Parotid gland (tissue), 1 donor: ENCODE measurements around a stretch of chr14.

- PRO-cap, result no peak
Observed at GRCh38 chr14:69152251-69152475, 756 bp downstream of the DCAF5 start.

GRCh38 chr14:69399083-69399397, 548 bp downstream of the SLC39A9 start:
- PRO-cap, result no peak

- PRO-cap, result no peak
Observed at GRCh38 chr14:69491926-69492369, 7.4 kb downstream of the PLEKHD1 start.

DNA sequence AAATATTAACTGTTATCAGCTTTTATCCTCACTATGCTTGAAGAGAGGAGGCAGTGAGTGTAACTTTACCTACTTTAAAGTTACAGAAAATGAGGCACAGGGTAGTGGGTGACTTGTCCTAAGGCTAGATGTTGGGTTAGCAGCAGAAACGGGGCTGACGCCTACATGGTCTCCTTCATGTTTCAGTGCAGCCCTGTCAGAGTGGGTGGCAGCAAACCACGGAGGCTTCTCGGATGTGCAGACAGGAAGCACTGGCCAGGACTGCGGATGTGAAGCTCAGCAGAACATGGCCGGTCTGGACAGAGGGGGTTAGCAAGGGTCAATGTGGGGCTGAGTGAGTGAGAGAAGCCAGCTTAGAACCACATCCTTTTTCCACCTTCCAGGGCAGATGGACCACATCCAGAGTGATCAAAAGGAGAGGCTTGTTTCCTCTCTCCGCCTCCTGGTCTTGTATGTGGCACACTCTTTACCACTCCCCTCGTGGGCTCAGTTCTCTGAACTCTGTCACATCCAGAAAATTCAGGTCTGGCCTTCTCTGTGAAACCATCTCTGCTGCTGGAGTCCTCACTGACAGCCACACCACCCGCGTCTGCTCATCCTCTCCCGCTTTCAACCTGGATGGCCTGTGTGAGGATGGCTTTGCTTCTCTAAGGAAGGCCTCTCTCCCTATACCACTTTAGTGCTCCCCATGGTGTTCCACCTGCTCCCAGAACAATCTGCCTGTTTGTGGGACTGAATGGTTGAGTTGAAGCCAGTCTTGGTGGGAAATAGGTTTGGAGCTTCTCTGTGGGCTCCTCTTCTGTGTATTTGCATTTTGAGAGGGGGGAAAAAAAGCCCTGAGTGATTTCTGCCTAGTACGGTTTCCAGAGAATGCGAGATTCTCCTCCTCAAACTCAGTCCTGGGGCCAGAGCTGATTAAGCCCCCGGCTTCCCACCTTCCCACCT, 14.2 kb downstream of the SUSD6 start:
- PRO-cap, result no peak

GRCh38 chr14:69670746-69671816, 59.7 kb downstream of the SUSD6 start:
- PRO-cap, result no peak

GRCh38 chr14:69673537-69674148, 62.2 kb downstream of the SUSD6 start:
- PRO-cap, result no peak

GRCh38 chr14:69695615-69696309, 71.2 kb upstream of the SRSF5 start:
- PRO-cap, result no peak

DNA sequence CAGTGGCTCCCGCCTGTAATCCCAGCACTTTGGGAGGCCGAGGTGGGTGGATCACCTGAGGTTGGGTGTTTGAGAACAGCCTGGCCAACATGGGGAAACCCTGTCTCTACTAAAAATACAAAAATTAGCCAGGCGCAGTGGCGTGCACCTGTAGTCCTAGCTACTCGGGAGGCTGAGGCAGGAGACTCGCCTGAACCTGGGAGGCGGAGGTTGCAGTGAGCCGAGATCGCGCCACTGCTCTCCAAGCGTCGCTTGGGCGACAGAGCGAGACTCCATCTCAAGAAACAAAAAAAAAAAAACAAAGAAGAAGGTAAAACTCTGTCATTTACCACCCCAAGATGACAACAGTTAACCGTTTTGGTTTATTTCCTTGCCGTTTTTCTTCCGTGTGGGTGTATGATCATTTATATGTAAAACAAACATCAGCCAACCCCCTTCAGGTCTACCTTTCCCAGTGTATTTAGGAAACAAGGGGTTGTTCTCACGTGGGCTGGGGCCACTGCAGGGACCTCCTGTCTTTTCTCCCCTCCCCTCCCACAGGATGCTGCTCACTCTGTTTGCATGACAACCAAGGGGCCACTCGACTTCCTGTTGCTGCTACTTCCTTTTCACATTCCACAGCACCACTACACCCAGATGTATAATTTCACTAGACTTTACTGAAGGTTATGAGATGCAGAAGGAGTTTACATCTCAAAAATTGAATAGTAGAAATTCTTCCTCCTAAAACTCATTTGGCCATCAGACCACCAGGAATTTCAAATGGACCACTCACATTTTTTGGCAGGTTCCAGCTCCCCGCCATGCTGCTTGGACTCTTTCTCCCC, 13.6 kb downstream of the TTC9 start:
- PRO-cap, result no peak

DNA sequence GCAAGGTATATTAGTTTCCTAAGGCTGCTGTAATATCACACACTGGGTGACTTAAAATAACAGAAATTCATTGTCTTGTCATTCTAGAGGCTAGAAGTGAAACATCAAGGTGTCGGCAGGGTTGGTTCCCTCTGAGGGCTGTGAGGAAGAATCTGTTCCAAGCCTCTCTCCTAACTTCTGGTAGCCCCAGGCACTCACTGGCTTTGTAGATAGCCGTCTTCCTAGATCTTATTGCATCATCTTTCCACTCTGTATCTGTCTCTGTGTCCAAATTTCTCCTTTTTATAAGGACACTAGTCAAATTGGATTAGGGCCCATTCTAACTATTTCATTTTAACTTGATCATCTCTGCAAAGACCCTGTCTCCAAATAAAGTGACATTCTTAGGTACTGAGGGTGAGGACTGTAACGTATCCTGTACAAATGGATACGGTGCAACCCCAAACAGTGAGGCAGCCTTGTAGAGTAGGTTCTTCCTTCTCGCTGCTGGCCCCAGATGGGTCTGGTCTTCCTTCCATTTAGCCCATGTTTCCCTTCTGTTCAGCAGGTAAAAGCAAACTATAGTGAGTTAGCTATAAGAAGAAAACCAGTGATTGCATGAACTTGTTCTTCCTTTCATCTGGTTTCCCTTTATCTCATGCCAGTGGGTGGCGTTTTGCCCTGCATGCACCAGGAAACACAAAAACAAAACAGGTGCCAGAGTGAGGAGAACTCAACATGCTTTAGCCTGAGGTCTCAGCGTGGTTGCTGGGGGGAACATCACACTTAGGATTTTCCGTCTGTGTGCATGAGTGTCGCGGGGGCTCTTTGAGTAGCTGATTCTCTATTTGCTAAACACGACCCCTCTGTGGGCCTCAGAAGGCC, 19.5 kb downstream of the TTC9 start:
- PRO-cap, result no peak

GRCh38 chr14:70665994-70666749, 24.5 kb downstream of the TTC9 start:
- PRO-cap, result no peak

GRCh38 chr14:70800602-70801185, 8.6 kb downstream of the MAP3K9 start:
- PRO-cap, result no peak

DNA sequence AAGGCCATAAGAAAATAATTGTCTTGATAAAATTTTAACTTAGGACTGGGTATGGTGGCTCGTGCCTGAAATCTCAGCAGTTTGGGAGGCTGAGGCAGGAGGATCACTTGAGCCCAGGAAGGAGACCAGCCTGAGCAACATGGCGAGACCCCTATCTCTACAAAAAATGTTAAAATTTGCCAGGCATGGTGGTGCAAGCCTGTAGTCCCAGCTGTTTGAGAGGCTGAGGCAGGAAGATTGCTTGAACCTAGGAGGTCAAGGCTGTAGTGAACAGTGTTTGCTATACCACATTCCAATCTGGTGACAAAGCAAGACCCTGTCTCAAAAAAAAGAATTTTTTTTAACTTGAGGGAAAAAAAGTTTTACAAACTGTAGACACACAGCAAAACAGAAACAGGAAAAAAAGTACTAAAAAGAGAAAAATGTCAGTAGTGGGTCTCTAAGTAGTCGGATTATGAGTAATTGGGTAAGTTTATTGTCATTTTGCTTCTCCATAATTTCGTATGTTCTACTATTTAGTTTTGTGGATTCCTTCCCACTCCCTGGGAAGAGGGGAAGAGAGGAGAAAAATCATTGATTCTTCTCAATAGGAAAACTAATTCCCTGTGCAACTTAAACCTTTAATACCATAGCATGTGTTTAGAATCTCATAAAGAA, 2.4 kb upstream of the MAP3K9 start:
- PRO-cap, result no peak

DNA sequence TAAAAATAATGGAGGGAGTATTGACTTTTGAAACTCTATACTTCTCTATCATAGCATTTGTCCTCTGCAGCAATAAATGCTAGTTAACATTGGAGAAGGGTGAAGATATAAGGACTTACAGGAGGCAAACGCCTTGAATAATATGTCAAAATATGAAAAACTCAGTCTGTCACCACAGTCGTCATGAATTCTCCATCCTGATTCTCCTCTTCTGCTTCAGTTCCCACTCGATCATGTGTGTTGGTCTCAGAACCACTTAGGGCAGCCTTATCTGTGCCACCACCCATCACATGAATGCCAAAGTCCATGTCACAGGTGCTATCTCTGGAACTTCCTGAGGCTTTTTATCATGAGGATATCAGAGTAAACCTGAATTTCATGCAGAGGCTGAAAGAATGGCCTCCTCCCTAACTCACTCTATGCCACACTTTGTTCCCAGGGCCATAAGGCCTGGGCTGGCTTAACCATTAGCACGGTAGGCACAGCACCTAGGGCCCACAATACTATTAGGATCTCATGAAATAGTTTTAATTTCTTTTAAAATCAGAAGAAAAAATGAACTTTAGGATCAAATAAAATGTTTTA, 28.7 kb upstream of the MAP3K9 start:
- PRO-cap, result no peak

DNA sequence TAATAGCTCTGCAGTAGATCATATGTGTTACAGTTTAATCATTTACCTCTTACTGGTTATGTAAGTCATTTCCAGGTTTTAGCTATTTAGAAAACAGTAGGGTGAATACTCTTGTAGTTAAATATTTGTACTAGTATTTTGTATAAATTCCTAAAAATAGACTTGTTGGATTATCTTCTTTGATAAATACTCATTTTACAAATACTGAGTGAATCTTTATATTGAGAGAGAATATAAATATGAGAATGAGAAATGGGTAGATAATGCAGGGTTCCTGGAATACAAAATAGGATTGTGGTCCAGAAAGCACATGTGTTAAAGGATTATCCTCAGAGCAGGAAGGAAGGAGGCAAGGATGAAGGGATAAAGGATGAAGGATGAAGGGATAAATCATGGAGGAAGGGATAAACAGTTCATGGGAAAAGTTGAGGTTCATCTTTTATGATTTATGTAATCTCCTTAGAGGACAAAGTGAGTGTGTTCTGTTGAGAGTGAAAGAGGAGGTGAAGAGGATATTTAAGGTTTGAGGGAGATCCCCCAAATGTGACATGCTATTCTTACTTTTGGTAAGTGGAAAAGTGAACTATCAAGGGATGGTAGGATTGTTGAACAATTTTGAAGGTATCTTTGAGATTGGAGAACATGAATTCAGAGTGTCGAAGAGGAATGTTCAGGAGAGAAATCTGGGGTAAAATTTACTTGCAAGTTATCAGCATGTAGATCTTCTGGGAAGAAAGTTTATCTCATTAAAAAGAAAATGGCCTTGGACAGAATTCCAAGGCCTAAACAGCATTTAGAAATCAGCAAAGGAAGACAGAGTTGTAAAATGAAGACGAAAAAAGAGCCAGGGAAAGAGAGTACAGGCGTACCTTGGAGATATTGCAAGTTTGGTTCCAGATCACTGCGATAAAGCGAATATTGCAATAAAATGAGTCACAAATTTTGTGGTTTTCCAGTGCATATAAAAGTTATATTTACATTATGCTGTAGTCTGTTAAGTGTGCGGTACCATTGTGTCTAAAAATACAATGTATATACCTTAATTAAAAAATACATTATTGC, 8.7 kb downstream of the PCNX1 start:
- PRO-cap, result no peak

DNA sequence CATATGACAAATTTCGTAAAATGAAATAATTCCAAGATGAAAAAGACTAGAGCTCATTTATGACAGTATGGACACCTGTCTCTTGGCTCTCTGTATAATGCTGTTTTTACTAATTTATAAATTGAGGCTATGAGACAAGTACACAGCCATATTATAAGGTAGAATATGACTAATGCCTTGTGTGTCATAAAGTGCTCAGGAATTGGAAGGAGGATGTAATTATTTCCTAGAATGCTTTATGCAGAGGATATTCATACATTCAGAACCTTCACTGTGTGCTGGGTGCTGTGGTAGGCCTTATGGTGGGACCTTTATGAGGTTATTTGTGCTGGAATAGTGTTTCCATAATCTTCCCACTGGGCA, 13.3 kb downstream of the PCNX1 start:
- PRO-cap, result no peak

DNA sequence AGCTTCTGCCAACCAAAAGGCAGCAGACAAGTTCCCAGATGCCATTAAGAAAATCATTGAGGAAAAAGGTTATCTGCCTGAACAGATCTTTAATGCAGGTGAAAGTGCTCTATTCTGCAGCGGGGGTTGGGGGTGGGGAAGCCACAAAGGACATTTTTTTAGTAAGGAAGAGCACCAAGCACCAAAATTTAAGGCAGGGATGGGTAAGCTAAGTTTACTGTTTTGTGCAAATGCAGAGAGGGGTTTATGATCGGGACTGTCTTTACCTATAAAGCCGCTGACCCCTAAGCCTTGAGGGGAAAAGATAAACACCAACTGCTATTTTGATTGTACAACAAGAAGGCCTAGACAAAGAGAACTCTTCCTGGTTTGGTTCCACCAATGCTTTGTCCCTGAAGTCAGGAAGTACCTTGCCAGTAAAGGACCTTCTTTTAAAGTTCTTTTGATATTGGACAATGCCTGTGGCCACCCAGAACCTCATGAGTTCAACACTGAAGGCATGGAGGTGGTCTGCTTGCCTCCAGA, 185.3 kb downstream of the PCNX1 start:
- PRO-cap, result no peak

DNA sequence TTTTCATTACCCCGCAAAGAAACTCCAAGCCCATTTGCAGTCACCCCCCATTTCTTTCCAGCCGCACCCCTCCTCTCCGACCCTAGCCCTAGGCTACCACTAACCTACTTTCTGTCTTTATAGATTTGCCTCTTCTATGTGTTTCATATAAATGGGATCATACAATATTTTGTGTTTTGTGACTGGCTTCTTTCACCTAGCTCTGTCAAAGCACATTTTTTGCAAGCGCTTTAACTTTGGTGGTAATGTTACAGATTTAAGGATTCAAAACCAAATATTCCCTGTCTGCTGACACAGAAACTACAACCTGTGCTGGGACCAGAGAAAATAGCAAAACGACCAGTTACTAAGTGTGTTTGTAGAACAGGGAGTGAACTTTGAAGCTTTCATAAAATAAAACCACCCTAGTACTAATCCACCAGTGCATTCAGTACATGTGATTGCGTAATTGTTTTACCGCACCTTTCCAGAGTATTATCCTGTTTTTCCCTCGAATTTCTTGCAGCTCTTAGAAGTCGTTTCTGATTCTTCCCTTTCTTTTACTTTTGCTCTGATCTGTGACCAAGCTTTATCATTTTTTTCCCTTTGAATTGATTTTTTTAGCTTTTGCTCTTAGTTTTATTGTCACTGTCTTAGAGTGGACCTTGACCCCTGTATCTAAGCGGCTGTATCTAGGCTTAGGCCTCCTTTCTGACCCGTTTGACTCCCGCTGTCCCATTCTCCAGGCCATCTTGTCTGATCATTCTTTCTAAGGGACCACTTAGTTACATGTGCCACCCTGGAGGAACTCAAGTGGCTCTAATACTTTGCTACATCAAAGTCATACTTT, 16.2 kb downstream of the SIPA1L1 start:
- PRO-cap, result no peak

GRCh38 chr14:71478634-71479054, 158.4 kb downstream of the SIPA1L1 start:
- PRO-cap, result no peak

DNA sequence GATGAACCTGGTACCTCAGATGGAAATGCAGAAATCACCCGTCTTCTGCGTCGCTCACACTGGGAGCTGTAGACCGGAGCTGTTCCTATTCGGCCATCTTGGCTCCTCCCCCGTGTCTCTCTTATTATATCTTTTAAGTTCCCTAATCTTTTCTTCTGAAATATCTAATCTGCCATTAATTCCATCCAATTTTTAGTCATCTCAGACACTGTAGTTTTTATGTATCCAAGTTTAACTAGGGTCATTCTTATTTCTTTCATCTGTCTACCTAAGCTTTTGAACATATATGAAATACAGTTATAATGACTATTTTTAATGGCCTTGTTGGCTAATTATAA, 83.4 kb upstream of the RGS6 start:
- PRO-cap, result no peak

GRCh38 chr14:71918786-71919314, 13.4 kb upstream of the RGS6 start:
- PRO-cap, result unidirectional peak, plus-strand start at chr14:71919184